Peritoneum (tissue), 1 donor: Measurements from ENCODE around the genes EIF4A1, CHD3 and RNF227.

DNA sequence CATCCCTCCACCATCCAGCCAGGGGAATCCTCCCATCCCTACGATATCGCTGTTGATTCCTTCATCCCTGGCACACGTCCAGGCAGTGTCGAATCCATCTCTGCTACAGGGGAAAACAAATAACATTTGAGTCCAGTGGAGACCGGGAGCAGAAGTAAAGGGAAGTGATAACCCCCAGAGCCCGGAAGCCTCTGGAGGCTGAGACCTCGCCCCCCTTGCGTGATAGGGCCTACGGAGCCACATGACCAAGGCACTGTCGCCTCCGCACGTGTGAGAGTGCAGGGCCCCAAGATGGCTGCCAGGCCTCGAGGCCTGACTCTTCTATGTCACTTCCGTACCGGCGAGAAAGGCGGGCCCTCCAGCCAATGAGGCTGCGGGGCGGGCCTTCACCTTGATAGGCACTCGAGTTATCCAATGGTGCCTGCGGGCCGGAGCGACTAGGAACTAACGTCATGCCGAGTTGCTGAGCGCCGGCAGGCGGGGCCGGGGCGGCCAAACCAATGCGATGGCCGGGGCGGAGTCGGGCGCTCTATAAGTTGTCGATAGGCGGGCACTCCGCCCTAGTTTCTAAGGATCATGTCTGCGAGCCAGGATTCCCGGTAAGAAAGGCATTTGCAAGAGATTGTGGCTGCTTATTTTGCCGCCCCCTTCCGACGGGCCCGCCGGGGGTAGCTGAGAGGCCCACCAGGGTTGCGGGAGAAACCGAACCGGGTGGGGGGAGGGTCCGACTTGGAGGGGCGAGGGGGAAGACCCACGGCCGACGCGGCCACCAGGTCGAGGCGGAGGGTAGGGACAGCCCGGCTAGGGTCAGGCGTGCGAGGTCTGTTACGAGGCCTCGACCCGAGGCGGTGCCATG, at the start of gene EIF4A1:
Gene EIF4A1, plus strand, starts transcription at position 560 of the 856 bp plus-strand sequence.
- PRO-cap = unidirectional peak, plus-strand start at position 561 of the sequence

GRCh38 chr17:7655211-7655946, 4.7 kb downstream of the ATP1B2 start:
- PRO-cap = no peak

DNA sequence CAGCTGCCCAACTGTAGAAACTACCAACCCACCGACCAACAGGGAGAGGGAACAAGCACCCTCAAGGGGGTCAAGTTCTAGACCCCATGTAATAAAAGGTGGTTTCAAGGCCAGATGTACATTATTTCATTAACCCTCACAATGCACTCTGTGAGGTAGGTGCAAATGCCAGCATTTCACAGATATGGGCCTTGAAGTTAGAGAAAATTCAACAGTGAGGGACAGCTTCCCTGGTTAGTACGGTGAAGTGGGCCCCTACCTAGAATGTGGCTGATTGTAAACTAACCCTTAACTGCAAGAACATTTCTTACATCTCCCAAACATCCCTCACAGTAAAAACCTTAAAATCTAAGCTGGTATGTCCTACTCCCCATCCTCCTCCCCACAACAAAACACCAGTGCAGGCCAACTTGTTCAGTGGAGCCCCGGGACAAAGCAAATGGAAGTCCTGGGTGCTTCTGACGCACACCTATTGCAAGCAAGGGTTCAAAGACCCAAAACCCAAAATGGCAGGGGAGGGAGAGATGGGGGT, 18.2 kb downstream of the TP53 start:
- PRO-cap = no peak

- PRO-cap = no peak
Observed at GRCh38 chr17:7717926-7718097, 268 bp downstream of the DNAH2 start.

DNA sequence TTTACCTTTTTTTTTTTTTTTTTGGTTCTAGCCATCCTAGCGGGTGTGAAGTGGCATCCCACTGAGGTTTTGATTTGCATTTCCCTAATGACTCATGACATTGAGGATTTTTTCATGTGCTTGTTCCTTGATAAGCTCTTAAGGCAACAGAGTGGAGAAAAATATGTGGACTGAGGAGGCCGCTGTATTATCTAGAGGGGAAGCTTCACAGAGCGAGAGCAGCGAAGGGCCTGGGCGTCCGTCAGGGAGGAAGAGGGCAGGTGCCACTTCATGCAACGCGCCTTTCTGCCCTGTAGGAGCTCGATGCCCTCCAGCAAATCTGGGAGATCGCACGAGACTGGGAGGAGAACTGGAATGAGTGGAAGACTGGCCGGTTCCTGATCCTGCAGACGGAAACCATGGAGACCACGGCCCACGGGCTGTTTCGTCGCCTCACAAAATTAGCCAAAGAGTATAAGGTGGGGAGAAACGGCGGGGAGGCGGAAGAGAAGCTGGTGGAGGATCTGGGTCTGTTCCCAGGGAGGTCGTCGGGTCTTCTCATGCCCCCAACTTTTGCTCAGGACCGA, 50.1 kb downstream of the DNAH2 start:
- PRO-cap = no peak

GRCh38 chr17:7809189-7809723, 24.8 kb upstream of the KDM6B start:
- PRO-cap = no peak

DNA sequence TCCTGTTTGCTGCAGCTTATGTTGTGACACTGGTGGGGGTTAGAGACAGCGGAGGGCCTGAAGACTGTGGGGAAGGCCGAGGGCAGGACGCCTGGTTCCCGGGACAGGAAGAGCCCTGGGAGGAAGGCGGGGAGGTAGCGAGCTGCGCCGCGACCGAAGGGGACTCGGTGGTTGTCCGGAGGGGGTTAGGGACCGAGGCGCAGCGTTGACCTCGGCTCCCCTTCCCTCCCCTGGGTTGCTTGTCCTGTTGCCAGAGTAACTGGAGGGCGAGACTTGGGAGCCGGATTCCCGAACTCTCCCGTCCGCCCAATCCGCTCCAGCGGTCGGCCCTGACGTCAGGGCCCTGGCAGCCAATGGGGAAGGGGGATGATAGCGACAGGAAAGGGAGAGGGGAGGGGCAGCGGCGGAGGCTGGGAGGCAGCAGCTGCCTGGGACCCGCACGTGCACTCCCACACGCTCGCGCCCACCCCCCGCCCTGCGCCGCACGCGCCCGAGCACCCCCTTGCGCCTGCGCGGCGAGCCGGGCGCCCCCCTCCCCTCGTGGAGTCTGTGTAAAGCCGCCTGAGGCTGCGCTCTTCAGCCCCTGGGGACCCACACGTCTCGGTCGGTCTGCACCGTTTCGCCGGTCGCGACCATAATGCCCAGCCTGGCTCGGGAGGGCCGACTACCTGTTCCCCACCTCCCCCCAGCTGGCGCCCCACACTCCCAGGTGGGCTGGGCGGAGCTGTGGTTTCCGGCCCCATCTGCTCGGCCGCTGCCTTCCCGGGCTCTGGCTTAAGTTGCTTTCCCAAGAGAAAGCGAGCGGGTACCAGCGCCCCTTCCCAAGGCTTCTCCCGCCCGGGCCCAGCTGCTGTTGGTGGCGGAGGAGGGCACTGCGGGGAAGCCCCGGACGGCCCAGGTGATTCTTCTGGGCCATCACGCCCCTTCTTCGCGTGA, 1.5 kb downstream of the KDM6B start:
- PRO-cap = bidirectional peak, plus-strand start at position 406 of the sequence, minus-strand start at position 232 of the sequence

- PRO-cap = no peak
Observed at GRCh38 chr17:7837316-7838077, 3.5 kb downstream of the KDM6B start.

GRCh38 chr17:7841044-7842135, 7.4 kb downstream of the KDM6B start:
- PRO-cap = bidirectional peak, plus-strand start at chr17:7841945, minus-strand start at chr17:7841695

GRCh38 chr17:7843590-7843897, 9.5 kb downstream of the KDM6B start:
- PRO-cap = bidirectional peak, plus-strand start at chr17:7843788, minus-strand start at chr17:7843642

GRCh38 chr17:7877071-7877538, 11.5 kb upstream of the CHD3 start:
- PRO-cap = no peak

GRCh38 chr17:7885998-7887083, 2.2 kb upstream of the CHD3 start:
- PRO-cap = no peak

GRCh38 chr17:7888595-7888974, at the start of gene CHD3:
Gene CHD3 (plus strand): TSS chr17:7888789.
- PRO-cap = no peak

DNA sequence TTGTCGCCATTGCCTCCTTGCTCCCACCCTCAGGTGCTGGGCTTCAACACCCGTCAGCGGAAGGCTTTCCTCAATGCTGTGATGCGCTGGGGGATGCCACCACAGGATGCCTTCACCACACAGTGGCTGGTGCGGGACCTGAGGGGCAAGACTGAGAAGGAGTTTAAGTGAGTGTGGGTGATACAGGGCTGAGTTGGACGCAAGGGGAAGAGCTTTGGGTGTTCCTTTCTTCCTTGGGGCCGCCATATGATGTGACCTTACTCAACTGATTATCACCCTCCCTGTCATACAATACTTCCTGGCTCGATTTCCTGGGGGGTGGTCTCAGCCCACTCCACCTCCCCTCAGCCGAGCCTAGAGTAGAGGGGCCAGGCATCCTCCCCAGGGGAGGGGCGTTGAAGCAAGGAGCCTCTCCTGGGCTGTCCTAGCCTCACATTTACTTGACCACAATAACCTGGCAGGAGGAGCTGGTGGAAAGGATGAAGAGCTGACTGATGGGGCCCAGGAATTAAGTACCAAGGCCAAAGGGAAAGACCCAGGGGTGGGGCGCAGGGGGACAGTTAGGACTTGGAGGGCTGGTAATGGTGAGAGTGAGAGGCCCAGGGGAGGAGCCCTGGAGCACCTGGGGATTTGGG, 10.1 kb downstream of the RNF227 start:
- PRO-cap = no peak

GRCh38 chr17:7916170-7916522, at the start of gene RNF227:
Gene RNF227 (minus strand): TSS chr17:7916289.
- PRO-cap = no peak

- PRO-cap = no peak
Observed at GRCh38 chr17:8016999-8017266, 14.5 kb downstream of the GUCY2D start.

GRCh38 chr17:8018148-8018900, 15.9 kb downstream of the GUCY2D start:
- PRO-cap = no peak

GRCh38 chr17:8019019-8019574, 16.7 kb downstream of the GUCY2D start:
- PRO-cap = no peak

DNA sequence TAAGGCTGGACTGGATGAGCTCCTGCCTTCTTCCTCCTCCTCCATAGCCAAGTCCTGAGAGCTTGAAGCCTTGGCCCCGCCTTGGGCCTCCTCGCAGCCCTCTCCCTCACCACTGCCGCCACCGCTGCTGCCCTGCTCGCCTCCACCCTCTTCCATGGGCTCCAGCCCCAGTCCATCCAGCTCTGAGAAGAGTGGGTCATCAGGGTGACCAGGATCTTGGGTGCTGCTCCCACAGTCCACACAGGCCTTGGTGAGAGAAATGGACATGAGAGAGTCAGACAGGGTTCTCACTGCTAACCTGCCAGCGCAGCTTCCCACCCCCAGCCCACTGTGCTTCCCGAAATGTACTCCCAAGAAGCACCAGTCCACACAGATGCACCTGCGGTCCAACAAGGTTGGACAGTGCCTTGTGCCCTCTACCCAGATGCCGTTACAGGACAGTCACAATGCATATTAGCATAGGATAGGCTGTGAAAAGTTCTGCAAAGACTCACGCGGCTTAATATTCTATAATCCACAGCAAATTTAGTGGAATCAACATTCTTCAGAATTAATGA, 11.0 kb downstream of the PER1 start:
- PRO-cap = no peak

DNA sequence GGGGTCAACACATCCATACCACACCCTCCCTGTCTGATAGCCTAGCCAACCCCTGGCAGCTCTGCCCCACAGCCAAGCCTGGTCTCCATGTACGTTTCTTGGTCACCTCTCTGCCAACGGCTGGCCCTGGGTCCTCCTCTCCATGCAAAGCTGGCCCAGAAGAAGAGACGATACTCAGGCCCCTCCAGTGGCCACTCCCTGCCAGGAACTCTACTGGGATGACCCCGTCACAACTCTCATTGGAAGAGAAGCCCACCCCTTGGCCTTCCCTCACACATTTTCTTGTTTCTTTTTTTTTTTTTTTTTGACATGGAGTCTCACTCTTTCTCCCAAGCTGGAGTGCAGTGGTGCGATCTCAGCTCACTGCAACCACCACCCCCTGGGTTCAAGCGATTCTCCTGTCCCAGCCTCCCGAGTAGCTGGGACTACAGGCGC, 7.2 kb downstream of the PER1 start:
- PRO-cap = no peak